SJSA1 (cell line): ENCODE data around the genes LXN, BCHE and PDCD10.

GRCh38 chr3:157160225-157160420 lies 176 bp upstream of the CCNL1 start:
- RAMPAGE, long total RNA = no peak

- RAMPAGE, long total RNA = no peak
These were observed 6.7 kb upstream of the CCNL1 start for GRCh38 chr3:157166475-157167156.

- RAMPAGE, long total RNA = no peak
These were observed 10.9 kb upstream of the CCNL1 start for GRCh38 chr3:157170763-157171388.

DNA sequence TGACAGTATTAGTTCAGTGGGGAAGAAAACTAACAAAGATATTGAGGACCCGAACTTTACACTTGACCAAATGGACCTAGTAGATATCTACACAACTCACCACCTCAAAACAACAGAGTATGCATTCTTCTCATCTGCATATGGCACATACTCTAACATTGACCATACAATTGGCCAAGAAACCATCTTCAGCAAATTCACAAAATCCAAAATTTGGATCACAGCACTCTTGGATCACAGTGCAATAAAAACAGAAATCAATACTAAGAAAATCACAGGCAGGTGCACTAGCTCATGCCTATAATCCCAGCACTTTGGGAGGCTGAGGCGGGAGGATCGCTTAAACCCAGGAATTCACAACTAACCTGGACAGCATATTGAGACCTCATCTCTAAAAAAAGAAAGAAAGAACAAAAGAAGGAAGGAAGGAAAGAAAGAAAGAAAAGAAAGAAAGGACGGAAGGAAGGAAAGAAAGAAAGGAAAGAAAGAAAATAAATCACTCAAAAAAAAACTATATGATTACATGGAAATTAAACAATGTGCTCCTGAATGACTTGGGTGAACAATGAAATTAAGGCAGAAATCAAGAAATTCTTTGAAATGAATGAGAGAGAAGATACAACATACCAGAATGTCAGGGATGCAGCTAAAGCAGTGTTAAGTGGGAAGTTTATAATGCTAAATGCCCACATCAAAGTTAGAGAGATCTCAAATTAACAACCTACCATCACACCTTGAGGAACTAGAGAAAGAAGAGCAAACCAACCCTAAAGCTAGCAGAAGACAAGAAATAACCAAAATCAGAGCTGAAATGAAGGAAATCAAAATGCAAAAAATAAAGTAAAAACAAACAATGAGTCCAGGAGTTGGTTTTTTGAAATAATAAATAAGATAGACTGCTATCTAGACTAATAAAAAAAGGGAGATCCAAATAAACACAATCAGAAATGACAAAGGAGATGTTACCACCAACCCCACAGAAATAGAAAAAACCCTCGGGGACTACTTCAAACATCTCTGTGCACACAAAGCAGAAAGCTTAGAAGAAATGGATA lies 29.4 kb upstream of the CCNL1 start:
- RAMPAGE, long total RNA = no peak

DNA sequence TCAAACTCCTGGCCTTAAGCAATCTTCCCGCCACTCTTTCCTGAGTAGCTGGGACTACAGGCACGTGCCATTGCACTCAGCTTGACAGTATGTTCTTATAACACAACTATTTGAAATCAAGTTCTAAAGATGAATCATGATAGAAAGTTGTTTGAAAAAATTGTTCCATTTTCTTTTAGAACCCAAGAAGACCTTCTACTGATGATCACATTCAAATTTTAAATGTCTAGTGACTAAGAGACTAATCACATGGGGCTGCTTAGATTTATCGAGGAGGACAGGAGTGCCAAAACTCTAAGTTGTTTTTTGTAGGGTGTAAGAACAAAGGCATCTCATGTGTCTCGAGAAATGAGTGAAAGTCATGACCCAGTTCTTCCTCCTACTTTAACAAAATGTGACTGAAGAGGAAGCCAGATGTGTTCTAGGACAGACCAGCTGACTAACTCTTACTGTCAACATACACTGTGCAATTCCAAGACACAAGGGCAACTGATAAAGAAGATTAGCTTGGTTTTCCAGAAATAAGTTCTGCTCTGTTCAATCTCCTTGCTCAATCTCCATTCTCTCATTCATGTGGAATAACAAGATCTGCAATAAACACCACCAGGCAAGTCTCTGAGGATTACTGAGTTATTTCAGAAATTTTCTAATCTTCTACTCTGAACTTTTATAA lies 122.5 kb upstream of the CCNL1 start:
- RAMPAGE, long total RNA = no peak

DNA sequence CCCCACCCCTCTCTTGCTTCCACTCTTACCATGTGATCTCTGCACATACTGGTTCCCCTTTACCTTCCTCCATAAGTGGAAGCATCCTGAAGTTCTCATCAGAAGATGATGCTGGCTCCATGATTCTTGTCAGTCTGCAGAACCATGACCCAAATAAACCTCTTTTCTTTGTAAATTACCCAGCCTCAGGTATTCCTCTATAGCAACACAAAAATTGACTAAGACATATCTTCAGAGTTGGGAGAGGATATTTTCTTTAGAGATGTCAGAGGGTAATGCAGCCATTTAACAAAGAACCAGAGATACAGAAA lies 14.3 kb downstream of the MLF1 start:
- RAMPAGE, long total RNA = no peak

DNA sequence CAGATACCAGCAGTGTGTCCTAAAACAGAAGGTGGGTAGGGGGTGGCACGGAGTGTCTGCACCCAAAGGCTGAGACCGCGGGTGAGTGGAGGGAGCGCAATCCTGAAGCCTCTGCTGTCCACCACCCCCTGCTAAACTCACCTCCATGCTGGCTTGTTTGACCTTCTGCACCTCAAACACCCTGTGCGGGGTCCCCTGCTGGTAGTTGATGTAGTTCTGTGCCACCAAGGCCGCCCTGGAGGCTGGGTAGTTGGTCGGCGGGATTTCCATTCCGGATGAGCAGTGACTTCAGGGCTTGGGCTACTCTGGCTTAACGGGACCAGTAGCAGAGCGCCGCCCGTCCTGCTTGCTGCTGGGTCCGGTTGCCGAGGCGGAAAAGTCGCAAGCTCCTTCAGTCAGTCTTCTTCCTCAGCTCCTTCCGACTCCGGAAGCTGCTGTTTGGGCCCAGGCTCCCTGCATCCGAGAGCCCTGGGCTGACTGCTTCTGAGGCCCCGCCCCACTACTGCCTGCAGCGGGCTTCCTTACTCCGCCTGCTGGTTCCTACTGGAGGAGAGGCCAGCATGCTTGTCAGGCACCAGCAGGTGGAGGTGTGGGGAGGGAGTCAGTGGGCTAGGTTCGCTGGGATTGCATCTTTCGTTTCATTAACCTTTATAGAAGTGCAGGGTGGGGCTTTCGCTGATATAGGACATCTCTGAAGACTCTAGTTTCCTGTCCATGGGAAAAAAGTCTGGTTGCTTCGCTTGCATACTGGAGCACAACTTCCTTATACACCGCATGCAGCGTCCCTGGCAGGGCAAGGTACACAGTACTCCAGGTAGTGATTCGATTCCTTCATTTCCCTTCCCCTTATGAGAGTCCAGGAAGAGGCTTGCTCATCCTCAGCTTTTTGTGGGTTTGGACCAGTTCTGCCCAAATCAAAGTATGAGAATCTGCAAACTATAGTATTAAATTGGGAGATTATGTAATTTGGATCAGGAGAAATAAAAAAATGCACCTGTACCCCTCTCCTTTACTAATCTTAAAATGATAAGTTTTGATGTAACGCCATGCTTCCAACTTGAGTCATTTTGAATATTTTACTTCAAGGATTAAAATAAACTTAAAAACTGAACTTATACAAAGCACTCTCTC lies at the start of gene LXN:
TSS of gene LXN (minus strand) at position 440 of the 1,131 bp plus-strand sequence.
- RAMPAGE, long total RNA = no peak

GRCh38 chr3:158800867-158801640 lies 800 bp upstream of the MFSD1 start:
- RAMPAGE, long total RNA = no peak

DNA sequence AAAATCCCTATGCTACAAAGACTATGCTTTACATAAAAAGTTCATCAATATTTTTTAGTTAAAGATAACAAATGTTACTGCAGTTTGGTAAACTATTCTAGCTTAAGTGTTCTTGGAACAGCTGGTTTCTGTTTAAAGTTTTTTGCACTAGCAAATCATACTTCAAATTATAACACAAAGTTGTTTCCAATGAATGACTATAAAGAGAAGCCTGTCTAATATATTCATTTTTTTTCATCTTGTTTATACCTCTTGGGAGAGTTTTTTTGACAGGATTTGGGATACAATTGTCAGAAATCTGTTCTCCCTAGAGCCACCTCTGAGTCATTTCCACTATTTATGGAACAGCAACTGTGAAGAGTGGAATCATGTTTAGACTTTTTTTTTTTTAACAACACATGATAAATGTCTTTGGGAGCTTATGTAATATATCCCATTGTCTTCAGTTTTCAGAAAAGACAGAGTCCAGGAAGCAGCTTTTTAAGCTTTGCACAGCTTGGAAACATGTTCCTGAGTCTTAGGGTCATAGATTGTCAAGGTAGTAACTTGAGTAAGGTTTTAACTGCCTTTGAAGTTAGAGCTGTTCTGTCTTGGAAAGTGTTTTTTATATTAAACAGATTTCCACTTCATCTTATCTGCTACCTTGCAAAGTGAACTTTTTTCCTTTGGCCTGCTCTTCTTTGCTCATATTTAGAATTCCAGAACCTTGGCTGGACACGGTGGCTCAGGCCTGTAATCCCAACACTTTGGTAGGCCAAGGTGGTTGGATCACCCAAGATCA lies 388.3 kb upstream of the C3orf80 start:
- RAMPAGE, long total RNA = no peak

DNA sequence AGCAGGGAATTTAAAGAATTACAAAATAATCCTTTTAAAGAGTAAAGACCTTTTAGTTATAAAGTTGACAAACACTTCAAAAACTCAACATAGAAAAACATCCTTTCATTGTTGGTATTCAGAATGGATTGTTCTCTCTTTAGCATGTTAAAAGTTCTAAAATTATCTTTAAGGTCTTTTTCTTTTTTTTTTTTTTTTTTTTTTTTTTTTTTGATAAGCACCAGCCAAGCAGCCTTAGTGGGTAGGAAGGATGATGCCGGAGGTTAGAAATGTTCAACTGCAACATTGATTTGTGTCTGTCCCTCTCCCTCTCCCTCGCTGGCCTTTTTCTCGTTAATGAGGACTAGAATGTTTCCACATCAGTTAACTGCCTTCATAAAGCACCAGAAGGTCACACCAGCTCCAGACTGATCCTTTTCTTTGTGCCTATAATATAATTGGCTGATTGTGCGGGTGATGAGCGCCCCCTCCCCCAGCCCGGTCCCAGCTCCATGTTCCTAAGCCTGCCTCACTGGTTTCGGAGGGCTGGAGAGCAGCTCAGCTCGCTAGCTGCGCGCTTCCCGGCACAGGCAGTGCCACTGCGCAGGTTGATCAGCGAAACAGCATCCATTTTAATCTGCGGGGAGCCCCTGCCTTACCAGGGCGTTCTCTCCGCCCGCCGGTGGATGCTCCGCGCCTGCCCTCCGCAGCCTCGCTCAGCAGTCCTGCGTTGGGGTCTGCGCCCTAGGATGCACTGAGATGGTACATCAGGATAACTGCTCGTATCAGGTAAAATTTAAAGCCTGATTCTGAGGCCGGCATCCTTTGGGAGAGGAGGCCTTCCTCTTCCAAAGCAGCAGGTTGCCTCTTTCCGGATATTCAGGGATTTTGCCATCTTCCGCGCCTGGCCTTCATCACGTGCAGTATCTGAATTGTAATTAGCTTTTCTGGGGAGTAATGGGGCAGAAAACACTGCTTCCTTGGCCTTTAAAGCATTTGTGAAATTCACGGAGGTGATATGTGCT lies 385.5 kb upstream of the C3orf80 start:
- RAMPAGE, long total RNA = no peak

DNA sequence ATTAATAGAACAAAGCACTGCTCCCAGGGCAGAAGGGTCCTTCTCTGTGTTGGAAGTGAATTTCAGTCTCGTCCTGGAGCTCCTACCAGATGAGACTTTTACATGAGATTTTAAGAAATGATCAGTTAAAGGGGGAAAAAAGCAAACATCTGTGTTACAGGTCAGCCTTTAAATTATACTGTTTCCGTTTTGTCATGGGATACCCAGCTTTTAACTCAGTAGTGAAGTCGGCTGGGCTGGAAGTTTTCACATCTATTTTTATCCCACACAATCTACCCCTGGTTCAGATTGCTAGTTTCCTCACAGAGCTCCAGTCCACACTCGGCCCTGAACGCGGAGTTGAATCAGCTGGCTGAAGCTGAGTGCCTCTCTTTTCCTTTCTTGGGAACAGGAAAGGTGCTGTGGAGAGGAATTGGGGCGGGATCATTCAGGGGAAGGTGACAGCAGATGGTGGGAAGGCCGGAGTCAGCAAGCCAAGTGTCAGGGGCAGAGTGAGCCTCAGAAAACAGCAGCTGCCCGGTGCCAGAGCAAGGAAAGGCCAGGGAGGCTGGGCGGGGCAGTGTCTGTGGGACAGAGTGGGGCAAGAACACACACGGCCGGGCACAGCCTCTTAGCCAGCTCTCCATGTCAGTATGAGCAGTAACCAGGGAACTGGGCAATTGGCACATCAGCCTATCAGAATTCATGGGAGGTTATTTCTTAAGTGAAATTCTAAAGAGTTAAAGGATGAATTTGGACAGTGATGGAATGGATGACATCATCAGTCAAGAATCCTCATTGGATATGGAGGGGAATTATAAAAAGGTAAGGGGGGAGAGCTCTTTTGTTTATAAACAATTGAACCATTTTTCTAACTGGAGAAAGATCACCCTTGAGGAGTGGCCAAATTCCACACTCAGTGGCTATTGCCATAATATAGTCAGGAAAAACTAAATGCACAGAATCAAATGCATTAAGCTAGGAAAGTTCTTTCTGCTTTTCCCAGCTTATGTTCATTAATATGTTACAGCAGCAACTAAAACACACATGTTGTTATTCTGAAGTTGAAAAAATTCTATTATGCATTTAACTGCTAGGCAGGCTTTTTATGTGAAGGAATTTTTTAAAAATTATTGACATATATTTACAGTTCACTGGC lies 372.2 kb upstream of the C3orf80 start:
- RAMPAGE, long total RNA = no peak

GRCh38 chr3:160419069-160419658 lies 19.7 kb downstream of the SMC4 start:
- RAMPAGE, long total RNA = no peak

DNA sequence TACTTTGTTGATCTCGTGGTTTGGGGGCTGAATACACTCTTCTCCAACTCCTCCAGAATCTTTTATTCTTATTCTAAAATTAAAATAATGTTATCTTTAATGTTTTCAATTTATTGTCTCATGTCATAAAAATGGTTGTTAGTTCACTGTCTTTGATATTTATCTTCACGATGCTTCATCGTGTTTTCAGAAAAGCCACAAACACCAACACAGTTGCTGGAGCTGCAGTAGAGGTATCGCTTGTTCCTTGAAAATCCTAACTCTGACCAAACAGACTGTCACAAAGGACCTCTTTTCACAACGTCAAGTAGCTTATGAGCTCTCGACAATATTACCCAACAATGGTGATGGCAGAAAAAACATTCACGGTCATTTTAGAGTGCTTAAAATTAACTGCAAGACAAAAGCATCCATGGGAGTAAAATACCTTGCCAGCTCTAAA lies 842 bp downstream of the TRIM59 start:
- RAMPAGE, long total RNA = no peak

GRCh38 chr3:160780354-160780800 lies 24.3 kb downstream of the PPM1L start:
- RAMPAGE, long total RNA = no peak

- RAMPAGE, long total RNA = no peak
These were observed 50.4 kb downstream of the PPM1L start for GRCh38 chr3:160806291-160806883.

- RAMPAGE, long total RNA = no peak
These were observed 7.9 kb downstream of the NMD3 start for GRCh38 chr3:161229000-161229483.

GRCh38 chr3:163551677-163552595 lies 1526.4 kb downstream of the SI start:
- RAMPAGE, long total RNA = no peak

DNA sequence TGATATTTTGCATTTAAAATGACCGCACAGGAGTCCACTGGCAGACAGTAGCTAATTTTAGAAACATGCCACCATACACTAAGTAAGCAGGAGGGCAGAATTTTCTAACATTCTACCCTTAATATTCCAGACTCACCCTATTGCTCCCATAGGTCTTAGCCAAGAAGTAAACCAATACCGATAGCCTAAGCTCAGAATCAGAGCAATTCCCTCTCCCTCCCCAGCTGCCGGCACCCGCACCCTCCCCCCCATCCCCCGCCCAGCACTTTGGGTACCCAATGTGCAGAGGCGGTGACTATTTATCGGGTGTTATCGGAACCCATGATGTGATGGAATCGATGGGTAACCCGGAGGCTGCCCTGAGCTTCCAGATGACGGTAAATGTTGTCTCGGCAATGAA lies 1.8 kb downstream of the SLITRK3 start:
- RAMPAGE, long total RNA = no peak

GRCh38 chr3:165837024-165837750 lies at the start of gene BCHE:
BCHE (minus strand) TSS chr3:165837423.
- RAMPAGE, long total RNA = no peak

GRCh38 chr3:167734146-167735010 lies at the start of gene PDCD10:
PDCD10 (minus strand) TSS chr3:167734892.
- RAMPAGE, long total RNA = no peak